Left ventricle myocardium (tissue), 1 donor: ENCODE data around the genes GAGE13, PAGE1 and MAGED4.

- PRO-cap = no peak
These were observed 14.6 kb downstream of the TFE3 start for GRCh38 chrX:49028463-49028974.

DNA sequence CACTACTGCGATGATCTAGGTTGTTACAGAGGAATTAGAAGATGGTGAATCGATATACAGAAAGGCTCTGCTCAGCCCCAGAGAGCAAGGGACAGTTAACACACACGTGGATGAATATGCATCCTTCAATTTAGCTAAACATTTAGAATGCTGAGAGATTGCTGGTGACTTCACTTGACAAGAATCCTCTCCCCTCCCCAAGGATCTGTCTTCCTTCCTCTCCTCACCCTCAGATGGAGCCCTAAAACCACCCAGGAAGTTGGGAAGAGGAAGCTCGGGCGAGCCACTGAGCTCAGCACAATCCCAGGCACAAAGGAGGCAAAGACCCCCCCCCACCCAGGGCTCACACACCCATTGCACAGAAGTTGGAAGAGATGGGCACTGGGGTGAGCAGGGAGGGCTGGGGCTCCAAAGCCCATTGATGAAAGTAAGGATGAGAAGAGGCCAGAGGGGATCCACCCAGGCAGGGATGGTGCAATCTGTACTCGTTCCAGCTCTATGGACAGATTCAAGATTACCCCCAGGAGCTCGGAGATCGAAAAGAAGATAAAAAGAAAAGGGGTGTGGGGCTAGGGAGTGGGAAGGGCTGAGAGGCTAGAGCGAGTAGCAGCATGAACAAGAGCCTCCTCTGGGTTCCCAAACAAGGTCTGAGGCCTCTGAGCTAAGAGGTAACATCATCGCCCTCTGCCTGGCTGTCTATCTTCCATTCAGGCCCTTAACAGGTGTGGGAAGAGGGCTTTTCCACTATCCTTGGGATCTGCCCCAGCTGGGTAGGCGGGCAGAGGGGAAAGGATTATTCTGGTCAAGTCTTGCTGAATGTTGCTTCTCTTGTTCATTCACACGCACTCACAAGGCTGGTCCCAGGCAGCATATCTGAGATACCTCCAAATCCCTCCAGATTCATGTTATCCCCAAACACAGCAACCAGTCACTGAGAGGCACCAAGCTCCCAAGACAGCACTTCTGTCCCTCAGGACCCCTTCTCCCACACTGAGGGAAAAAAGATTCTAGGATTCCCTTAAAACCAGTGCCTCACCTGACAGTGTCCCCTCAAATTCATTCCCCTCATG lies 1.1 kb downstream of the TFE3 start:
- PRO-cap = no peak

DNA sequence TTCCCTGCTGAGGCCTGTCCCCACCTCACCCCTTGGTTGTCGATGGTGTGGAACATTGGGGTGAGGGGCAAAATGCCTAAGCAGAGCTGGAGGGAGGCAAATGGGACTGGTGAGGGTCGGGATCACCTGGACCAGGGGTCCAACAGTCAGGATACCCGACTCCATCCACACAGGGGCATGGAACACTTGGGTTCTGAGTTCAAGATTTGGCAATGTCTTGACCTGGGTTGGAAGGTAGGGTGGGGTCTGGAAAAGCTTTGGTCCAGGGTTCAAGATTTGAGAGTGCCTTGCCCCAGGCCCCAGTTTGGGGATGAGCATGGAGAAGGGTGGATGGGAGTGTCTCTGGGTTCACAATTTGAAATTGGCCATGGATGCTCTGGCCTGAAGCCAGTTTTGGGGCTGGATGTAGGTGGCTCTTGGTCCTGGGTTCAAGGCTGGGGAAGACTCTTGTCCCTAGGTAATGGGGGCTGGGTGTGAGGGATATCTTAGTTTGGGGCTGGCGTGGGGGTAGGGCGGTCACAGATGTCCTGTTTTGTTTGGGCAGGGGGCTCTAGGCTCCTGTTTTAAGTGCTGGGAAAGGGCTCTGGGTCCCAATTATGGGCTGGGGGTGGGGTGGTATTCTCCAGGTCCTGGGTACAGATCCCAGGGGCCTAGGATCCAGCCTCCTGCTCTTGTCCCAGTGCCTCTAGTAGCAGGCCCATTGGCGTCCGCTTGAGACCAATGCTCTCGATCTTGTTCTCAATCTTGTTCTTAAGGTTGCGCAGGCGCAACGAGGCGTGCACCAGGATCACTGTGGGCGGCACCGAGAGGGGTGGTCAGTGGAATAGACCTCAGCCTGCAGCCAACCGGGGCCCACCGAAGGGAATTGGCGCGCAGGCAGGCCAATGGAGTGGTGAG lies 2.3 kb downstream of the PRAF2 start:
- PRO-cap = bidirectional peak, plus-strand start outside the sequence, minus-strand start at position 752 of the sequence

DNA sequence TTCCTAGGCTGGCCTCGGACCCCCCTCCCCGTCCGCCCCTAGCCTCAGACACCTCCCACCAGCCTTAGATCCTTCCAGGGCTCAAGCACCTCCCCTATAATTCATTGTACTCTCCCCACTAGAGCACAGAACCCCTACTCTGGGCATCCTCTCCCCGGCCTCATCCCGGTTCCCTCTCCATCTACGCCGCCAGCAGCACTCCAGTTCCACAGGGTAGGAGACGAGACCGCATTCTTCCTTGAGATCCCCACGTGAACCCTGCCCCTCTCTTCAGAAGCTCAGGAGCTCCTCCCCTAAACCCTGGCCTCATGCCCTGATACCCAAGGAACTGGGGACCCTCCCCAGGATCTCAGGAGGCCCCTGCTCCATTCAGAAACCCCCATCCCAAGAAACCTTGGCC lies 1.2 kb downstream of the PRICKLE3 start:
- PRO-cap = no peak

DNA sequence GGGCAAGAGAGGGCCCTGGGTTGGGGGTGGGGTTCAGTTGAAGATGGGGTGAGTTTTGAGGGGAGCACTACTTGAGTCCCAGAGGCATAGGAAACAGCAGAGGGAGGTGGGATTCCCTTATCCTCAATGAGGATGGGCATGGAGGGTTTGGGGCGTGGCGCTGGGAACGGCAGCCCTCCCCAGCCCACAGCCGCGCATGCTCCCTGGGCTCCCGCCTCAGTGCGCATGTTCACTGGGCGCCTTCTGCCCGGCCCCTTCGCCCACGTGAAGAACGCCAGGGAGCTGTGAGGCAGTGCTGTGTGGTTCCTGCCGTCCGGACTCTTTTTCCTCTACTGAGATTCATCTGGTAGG lies at the start of gene GAGE13:
GAGE13 (plus strand) TSS at position 239 of the 351 bp plus-strand sequence.
- PRO-cap = no peak

GRCh38 chrX:49695926-49696397 lies at the start of gene PAGE1:
TSS of gene PAGE1 (minus strand) at chrX:49695984.
- PRO-cap = no peak

DNA sequence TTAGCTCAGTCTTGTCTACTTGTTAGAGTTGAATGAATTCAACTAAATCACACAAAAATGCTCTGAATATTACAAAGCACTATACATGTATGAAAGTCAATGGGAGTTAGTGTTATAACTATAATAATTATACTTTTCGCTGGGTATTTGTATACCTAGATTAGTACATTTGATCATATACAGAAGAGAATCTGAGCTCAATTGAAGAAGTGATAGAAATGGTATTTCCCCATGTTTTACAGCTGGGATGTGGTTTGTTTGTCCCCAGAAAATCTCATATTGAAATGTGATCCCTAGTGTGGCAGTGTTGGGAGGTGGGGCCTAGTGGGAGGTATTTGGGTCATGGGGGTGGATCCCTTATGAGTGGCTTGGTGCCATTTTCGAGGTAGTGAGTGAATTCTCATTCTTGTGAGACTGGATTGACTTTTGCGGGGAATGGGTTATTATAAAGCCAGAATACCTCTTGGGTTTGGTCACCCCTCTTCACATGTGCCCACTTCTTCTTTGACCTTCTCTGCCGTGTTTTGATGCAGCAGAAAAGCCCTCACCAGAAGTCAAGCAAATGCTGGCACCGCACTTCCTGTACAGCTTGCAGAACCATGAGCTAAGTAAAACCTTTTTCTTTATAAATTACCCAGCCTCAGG lies 29.6 kb upstream of the PAGE1 start:
- PRO-cap = no peak

GRCh38 chrX:50624403-50624814 lies 153.8 kb upstream of the DGKK start:
- PRO-cap = no peak

DNA sequence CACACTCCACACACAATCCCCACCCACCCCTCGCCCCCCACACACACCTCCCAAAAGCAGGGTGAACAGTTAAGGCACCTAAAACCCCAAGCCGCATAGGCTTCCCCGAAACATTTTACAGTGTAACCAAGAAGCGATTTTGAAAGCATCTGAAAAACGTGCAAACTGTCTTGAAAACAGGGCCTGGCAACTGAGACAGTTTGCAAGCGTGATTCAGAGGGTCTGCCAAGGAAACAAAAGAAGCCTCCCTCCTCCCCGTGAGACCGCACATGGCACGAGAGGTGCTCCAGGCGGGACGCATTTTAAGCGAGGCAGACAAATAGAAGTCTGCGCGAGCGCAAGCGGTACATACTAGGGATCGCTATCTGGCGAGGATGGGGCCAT lies 801 bp downstream of the NUDT11 start:
- PRO-cap = no peak

- PRO-cap = no peak
These were observed at the start of gene MAGED4 for GRCh38 chrX:52184598-52185131. TSS of gene MAGED4 (plus strand) at chrX:52184888.

DNA sequence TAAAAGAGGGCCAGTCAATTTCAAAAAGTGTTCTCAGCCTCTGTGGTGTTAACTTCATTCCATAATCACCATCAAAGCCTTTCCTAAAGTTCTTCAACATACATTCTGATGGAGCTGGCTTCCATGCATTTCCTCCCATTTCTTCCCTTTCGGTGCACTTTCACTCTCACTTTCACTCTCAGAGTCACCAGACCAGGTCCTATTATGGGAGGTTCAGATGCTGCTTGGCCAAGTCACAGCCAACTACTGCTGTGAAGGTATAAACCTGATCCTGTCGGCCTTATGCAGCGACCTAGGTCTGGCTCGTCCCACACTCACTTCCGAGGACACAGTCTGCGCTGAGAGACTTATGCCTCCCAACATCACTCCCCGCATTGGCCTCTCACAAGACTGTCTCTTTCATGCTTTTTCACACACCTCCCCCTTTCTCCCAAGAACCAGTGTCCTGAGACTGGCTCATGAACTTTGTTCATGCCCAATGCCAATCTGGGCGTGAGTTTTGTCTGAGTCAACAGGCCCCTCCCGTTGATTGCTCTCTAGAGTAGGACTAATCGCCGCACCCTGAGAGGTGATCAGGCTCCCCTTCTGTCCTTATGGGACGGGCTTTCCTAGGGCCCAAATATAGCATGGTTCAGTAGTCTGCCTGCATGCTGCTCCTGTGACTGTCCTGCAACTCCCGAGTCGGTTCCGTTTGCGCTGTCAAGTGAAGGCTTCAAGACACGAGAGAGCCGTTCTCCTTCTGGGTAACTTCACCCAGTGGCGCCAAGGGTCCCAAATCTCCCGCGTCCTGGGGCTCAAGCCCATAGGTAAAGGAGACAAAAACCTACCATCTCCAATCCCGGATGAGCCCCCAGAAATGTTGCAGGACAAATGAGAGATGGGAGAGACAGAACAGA lies 60.9 kb upstream of the XAGE1B start:
- PRO-cap = no peak

DNA sequence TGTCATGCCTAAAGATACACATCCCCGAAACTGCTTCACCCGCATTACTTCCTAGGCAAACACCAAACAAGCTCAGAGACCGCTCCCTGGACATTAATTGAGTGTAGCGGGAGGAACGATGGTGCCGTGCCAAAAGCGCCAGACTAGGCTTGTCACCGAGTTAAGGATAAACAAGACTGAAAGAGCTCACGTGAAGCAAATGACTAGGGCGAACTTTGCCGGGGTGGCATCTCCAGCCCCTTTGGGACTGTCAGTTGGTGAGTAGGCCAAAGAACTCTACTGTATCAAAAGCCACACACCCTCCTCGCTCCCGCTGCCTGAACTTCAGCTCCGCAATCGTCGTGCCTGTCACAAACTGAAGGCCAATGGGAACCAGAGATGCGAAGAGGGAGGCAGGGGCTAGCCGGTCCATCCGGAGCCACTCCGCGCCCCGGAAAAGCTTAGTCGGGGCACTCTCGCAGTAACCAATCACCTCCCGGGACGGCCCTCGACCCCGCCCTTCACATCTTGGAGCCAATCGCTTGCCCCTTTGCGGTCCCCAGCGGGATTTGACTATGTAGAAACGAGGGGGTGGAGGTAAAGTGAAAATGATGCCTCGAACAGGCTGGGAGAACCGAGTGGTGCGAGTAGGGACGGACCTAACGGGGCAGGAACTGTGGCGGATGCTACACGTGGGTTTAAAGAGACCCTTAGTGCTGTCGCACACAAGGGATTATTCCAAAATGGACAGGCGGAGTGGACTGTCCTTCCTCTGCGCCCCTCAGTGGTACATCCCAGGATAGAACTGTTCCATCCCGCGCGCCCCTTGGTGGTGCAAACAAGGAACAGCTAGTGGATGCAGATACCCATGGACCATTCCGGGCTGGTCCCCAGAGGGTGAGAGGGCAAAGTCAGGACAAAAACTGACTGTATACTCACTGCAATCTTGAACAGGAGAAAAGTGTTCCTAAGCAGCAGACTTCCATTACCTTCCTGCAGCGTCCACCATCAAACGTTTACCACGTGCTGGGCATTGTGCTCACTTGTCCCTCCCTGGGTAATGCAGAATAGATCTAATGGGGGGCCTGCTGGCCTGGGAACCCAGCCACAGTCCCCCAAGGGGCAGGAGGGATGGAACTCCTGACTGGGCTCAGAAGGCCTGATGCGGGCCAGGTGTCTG lies 37.2 kb upstream of the FAM156A start:
- PRO-cap = bidirectional peak, plus-strand start at position 568 of the sequence, minus-strand start at position 357 of the sequence; bidirectional peak, plus-strand start at position 816 of the sequence, minus-strand start at position 780 of the sequence

DNA sequence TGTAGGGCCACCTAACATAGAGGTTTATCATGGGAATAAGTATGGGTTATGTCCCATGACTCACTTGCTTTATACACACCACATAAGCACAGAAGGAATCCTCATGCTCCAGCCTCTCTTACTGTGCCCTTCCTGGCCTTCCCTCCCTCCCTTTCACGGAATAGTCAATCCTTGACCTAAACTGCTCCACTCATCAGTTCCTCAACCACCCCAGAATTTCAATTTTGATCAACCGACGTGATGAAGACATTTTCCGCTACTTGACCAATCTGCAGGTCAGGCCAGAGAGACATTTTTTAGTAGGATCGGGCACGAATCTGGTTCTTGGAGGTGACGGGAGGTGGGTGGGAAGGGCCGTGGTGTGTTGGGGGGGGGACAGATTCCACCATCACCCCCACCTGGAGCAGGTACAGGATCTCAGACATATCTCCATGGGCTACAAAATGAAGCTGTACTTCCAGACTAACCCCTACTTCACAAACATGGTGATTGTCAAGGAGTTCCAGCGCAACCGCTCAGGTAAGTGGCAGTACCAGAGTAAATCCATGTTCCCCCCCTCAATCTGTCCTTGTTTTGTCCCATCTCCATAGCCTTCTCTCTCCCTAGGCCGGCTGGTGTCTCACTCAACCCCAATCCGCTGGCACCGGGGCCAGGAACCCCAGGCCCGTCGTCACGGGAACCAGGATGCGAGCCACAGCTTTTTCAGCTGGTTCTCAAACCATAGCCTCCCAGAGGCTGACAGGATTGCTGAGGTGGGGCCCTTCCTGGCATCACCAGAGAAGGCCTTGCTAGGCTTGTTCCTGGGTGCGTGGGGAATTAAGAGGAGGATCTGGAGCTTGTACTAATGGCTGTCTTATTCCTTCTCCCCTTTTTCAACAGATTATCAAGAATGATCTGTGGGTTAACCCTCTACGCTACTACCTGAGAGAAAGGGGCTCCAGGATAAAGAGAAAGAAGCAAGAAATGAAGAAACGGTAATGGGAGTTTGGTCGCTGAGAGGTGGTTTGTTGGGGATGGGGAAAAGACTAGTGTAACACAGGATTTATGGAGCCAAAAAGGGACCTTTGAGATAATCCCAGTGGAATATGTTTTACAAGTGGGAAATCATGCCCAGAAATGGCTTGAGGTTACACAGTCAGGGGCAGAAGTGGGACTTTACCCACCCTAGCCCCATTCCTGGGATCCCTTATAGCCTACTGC lies 2.6 kb downstream of the TSPYL2 start:
- PRO-cap = no peak

- PRO-cap = no peak
These were observed 28.6 kb downstream of the KDM5C start for GRCh38 chrX:53196211-53197015.

DNA sequence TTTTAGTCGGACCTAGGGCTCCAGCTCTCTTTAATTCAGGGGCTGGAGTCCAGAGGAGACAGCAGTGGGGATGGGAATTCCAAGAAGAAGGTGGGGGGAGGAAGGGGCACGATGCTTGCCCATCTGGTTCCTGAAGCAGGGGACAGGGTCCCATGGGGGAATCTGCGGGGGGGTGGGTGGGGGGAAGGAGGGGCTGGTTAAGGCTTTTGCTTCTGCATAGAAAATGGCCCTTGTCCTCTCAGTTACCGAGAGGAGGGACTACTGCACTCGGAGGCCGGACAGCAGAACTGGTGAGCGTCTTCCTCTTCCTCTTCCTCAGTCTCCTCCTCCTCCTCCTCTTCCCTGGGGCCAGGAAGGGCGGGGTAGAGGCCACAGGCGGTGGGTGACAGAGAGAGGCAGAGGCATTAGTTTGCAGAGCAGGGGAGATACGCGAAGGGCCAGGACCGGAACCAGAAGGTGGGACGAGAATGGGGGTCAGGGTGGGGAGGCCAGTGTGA lies 41.8 kb upstream of the KDM5C start:
- PRO-cap = no peak

DNA sequence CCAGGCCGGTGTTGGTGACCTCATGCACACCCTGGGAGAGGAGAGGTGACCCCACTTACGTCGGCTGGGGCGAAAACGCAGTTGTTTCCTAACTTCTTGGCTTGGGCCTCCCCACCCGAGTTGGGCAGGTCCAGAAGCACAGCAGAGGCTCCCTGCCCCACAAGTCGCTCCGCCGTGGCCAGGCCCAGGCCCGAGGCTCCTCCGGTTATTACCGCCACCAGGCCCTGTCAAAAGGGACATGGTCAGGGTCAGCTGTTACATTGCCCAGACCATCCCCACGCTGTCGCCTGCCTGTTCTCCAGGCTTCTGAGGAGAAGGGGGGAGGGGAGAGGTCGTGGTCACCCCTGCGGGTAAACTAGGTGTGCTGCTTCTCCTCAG lies 518 bp downstream of the HSD17B10 start:
- PRO-cap = no peak

- PRO-cap = no peak
These were observed 108.2 kb upstream of the HSD17B10 start for GRCh38 chrX:53542274-53542825.

DNA sequence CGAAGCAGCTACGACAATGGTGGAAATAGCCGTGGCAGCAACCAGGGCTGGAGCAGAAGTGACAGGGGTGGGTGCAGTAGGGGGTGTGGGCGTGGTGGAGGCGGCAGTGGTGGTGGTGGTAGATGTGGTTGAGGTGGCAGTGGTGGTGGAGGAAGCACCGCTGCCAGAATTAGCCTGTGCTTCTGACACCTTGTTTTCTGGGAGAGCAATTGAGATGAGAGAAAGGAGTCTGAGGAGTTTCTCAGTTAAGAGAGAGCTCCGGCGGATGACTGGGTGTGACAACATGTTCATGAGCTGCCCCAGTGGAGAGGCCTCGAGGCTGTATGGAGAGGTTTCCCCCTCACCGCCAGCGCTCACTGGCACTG lies 113.5 kb upstream of the HSD17B10 start:
- PRO-cap = no peak

- PRO-cap = no peak
These were observed 29.9 kb upstream of the HUWE1 start for GRCh38 chrX:53716385-53716817.

GRCh38 chrX:54358352-54359386 lies 81.5 kb upstream of the TSR2 start:
- PRO-cap = no peak